Heart right ventricle (tissue), 2 donors: ENCODE data around the genes SMYD3, CNST, SCCPDH, ZNF669 and ZNF124.

GRCh38 chr1:246064190-246065268 is 442.6 kb downstream of the SMYD3 start:
- PRO-cap, 2 experiments, result no peak in any of the 2 experiments

DNA sequence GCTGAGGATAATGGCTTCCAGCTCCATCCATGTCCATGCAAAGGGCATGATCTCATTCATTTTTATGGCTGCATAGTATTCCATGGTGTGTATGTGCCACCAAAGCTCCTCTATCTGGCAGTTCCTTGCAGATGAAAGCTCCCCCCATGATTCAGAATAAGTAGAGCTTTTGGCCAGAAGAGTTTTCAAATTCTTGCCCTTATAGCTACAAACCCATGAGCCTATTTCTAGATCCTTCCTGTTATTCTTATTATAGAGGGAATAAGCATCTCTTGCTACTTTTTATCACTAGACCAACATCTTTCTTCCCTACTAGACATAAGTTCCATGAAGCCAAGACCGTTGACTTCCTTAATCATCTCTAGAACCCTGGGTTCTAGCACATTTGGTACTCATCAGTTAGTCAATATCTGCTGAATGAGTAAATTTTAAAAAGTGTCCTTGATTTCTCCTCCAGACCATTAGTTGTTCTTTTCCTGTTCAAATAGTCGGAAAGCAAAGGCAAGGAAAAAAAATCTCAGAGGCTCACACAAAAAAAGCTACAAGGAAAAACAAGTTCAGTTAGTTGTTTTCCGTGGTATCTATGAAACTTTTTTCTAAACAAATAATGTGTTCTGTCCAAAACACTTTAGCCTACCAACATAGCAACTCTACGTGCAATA is 419.9 kb downstream of the SMYD3 start:
- PRO-cap, 2 experiments, result no peak in any of the 2 experiments

DNA sequence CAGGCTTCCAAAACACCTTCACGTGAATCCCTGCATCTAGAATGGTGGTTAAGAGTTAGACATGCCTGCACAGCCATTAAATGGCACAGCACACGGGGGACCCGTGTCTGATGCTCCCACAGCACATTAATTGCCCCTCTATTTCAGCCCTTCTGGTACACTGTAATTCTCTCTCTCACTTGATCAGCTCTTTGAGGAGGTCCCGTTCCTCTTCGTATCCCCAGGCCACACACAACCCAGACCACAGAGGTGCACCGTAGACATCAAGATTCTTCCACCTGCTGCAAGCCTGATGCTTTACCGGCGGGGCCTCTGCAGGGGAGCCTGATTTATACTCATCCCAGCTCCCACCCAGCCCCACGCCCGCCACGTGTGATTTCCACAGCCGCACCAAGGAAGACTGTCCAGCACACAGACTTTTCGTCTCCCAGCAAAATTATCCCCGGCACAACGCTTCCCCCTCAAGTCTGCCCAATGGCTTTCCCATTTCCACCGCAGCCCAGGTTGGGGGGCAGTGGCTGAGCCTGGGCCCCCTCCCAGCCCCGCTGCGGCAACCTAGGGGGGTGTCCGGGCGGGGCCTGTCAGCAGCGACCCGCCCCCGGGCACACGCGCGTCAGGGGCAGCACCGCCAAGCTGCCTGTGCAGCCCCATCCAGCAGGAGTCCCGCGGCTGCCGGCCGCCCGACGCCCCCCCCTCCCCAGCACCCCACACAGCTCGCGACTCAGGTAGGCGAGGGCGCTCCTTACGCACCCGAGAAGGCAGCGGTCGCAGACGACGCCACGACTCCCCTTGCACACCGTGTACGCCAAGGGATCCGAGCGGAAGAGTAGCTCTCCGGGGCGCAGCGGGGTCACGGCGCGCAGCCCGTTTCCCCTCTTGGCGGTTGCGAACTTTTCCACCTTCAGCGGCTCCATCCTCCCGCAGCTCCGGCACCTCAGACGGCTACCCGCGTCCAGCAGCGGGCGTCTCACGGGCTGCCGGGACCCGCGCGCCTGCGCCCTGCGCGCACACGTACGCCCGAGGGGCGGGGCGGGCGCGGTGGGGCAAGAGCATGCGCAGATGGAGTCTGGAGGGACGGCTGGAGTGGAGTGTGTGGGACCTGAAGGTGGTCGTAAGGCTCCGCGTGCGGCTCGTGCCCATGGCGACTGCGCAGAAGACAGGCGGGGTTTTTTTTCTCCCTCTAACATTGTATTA is at the start of gene SMYD3:
TSS of gene SMYD3 (minus strand) at position 976 of the 1,194 bp plus-strand sequence.
- PRO-cap, 2 experiments, result peak in 2 of 2 experiments; most common plus-strand start position 1,058 of the sequence (in 2); most common minus-strand start position 969 of the sequence (in 2)

DNA sequence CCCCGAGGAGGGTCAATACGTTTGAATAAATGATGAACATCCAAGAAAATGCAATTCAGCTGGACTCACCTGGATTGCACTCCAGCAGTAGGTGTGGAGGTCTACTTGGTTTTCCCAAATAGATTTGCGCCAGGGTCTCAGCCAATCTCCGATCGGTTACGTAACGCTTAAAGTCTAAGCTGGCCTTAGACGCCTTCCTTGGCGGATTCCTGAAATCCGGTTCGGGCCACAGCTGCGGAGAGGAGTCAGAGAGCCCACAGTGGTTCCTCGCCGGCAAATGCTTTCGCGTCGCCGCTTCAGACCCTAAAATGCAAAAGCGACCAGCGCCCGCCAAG is 337 bp downstream of the TFB2M start:
- PRO-cap, 2 experiments, result no peak in any of the 2 experiments

- PRO-cap, 2 experiments, result peak in 2 of 2 experiments; most common plus-strand start chr1:246566504 (in 2); most common minus-strand start chr1:246566261 (in 2)
Observed at GRCh38 chr1:246566092-246567161, at the start of gene CNST. CNST (plus strand) TSS chr1:246566456.

- PRO-cap, 2 experiments, result no peak in any of the 2 experiments
Observed at GRCh38 chr1:246573389-246573811, 7.1 kb downstream of the CNST start.

DNA sequence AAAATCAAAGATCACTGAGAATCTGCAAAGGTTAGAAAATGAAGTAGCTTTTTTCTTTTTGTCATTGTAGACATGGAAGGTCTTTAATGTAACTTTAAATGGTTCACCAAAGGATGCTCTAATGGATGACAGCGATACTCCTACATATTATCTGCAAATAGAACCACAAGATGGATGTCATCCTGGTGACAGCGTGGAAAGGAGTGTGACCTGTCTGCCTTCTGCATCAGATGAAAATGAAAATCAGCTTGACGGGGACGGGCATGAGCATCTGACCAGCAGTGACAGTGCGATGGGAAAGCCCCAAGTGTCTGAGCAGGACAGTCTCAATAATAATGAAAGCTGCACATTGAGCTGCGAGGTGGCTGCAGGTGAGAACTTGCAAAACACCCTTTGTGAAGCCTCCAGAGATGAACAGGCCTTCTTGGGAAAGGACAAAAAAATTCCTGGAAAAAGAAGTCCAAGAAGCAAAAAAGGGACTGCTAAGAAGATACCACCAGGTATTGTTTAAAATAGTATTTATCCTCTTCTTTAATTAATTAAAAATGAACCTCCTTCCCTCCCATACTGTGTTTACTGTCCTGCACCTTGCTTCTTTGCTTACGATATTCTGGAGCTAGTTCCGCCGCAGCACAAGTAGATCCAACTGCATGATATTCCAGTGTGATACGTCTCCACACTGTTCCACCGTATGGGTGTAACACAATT is 25.3 kb downstream of the CNST start:
- PRO-cap, 2 experiments, result no peak in any of the 2 experiments

DNA sequence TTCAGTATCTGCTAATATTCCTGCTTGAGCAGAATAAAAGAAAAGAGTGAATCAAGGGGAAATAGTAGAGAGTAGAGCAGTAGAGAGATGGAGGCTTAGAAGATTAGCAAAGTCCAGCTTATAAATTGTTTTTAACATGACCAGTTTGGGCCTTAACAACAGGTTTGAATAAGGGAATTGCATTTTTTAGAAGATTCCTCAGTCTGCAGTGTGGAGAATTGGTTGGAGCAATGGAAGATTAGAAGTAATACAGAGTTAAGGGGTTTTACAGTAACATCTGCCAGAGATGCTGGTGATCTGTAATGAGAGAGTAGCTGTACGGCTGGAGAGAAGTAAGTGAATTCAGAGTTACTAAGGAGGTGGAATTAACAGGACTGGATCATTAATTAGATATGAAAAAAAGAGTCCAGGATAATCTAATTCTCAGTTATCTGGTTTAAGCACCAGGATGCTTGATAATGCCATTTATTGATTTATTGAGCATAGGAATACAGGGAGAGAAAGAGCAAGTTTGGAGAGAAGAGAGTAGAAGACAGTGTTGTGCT is 34.0 kb downstream of the CNST start:
- PRO-cap, 2 experiments, result no peak in any of the 2 experiments

DNA sequence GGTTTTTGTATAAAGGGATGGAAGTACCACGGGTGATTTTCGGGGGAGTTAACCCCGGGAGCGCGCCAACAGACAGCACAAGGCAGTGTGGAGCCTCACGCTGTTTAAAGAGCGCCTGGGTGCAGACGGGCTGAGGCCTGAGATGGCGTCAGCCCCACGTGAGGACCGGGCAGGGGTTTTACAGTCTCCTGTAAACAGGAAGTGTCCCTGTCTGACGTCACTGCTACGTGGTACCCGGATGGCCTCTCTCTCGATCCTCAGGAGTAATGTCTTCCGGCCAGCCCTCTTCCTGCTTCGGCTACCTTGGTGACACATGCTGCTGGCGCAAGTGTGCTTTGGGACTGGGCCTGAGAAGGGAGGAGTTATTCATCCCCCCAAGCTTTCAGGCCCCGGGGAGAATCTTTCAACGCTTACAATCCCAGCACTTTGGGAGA is 41.2 kb downstream of the CNST start:
- PRO-cap, 2 experiments, result peak in 1 of 2 experiments; most common plus-strand start position 327 of the sequence (in 1); most common minus-strand start position 106 of the sequence (in 1)

DNA sequence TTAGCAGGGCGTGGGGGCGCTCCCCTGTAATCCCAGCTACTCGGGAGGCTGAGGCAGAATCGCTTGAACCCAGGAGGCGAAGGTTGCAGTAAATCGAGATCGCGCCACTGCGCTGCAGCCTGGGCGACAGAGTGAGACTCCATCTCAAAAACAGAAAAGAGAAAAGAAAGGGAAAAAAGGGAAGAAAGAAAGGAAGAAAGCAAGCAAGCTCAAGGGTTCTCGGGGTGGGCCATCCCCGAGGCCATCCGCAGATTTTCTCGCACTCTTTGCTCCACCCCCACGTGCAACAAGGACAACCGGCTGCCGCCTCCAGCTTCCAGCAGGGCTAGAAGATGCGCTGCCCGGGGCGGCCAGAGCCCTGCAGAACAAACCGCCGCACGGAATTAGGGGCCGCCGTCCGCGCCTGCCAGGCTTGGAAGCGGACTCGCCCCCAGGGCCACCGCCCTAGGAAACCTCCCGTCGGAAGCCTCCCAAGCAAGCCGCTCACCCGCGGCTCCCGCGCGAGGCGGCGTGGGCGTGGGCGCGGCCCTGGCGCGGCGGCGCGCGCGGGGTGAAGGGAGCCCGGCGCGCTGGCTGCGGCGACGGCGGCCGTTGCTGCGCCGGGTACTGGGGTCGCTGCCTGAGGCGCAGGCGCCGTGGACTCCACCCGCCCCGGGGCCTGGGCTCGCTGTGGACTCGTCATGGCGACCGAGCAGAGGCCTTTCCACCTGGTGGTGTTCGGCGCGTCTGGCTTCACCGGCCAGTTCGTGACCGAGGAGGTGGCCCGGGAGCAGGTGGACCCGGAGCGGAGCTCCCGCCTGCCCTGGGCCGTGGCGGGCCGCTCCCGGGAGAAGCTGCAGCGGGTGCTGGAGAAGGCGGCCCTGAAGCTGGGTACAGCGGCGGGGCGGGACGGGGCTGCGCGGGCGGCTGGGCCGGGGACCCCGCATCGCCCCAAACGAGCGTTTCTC is at the start of gene SCCPDH:
TSS of gene SCCPDH (plus strand) at position 667 of the 947 bp plus-strand sequence.
- PRO-cap, 2 experiments, result peak in 2 of 2 experiments; most common plus-strand start position 645 of the sequence (in 2); most common minus-strand start position 446 of the sequence (in 1)

- PRO-cap, 2 experiments, result no peak in any of the 2 experiments
Observed at GRCh38 chr1:246750818-246751260, 26.6 kb downstream of the SCCPDH start.

GRCh38 chr1:246784795-246785191 is 60.6 kb downstream of the SCCPDH start:
- PRO-cap, 2 experiments, result no peak in any of the 2 experiments

- PRO-cap, 2 experiments, result no peak in any of the 2 experiments
Observed at GRCh38 chr1:246786515-246787204, 62.5 kb downstream of the SCCPDH start.

- PRO-cap, 2 experiments, result no peak in any of the 2 experiments
Observed at GRCh38 chr1:246912967-246913840, 18.5 kb downstream of the AHCTF1 start.

DNA sequence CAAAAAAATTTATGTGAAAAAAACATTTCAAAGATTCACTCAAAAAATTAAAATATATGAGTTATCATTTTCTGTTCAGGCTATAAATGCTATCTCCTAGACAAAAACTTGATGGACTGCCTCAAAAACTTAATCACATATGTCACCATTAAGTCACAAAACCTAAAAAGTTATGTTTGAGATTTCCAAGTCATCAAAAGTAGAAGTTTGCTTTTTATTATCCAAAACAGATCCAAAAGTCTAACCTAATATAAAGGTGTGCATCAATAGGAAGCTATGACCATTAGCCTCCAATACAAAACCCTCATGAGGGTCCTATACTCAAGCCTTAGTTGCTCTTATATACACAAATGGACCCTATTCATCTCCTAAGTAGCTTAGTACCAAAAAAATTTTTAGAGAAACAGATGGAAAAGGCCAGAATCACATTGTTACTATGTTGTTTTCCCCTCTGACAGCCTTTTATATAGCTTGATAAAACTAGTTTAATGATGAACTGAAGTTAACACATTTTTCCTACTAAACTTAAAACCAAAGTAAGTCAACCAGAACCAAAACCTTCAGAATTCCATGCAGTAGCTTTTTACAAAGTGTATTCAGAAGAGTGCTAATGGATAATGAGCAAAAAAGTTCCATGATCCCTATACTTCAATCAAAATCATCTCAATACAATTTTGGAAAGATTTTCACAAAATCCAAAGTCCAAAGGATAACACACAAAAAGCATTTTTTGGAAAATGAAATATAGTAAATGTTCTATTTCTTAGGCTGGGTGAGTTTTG is 6.9 kb downstream of the AHCTF1 start:
- PRO-cap, 2 experiments, result no peak in any of the 2 experiments

GRCh38 chr1:247103840-247104663 is at the start of gene ZNF669:
ZNF669 (minus strand) TSS chr1:247104356.
- PRO-cap, 2 experiments, result peak in 2 of 2 experiments; most common plus-strand start chr1:247104531 (in 1); most common minus-strand start chr1:247104365 (in 2)

DNA sequence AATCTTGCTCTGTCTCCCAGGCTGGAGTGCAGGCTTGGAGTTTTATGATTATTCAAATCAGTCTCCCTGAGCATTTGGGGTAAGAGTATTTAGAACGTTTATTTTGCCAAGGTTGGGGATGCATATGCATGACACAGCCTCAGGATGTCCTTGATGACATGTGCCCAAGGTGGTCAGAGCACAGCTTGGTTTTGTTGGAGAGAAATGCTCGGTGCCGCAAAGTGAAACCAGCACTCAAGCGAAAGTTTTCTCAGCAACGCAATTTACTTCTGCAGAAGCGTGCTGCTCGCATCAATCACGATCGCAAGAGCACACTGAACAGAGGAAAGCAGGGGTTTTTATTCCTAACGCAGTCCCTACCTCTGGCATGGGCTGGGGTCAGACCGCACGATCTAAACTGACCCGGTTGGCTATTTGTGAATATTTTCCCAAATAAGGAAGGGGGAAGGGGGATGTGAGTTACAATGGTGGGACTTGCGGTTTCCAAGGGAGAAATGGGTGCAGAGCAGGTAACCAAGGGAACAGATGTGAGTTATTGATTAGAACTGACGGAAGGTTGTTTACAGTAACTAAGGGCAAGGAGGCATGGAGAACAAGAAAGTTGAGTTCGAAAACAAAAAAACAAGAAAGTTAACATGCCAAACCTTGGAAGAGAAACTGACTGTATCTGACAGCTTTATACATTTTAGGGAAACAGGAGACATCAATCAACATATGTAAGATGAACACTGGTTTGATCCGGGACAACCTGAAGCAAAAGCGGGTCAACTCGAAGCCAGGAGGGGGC is 878 bp upstream of the ZNF669 start:
- PRO-cap, 2 experiments, result no peak in any of the 2 experiments

DNA sequence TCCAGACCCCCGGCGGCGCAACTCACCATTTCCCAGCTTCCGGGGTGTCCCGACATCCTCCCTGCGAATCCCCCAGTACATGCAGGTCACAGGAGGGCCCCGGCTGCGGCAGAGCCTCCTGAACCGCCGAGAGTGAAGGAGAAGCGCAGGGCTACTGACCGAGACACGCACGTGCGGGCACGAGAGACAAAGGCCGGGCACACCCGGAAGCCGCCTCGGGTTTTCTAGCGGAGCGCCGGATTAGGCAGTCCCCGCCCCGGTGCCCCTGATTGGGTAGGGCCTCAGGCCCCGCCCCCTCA is at the start of gene ZNF124:
TSS of gene ZNF124 (minus strand) at position 199 of the 299 bp plus-strand sequence.
- PRO-cap, 2 experiments, result no peak in any of the 2 experiments

DNA sequence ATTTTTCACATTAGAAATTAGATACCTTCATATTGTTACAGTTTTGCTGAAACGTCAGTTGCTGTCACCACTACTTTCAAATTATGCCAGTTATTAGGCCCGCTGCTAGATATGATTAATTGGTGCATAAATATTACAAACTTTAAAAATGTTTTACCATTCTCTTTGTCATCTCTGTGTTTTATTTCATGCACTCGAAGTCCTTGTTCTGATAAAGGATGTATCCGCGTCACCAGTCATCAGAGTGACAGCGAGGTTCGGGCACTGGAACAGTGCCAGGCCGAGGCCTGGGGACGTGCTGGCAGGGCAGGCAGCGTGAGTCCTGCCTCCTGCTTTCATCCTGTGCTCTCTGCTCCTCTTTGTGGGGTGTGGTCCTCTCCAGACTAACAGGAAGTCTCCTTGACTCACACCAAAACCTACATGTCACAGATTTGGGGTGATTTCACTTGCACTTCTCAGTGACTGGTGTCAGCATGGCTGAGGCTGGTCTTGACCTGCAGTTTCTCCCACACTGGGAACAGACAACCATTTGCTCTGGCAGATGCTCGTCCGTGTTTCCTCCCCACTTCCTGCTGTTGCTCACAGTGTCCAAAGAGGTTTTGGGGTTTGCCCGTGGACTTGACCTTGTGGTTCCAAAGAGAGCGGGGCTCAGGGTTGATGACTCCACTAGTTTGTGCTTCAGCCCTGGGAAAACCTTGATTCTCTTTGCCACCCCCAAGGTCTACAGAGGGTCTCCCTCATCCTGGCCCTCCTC is 8.8 kb upstream of the NLRP3 start:
- PRO-cap, 2 experiments, result no peak in any of the 2 experiments

- PRO-cap, 2 experiments, result peak in 2 of 2 experiments; most common plus-strand start chr1:247448524 (in 1); most common minus-strand start chr1:247448218 (in 2)
Observed at GRCh38 chr1:247447945-247448904, 9.7 kb downstream of the OR2B11 start.